Ileum (tissue), 1 donor: ENCODE measurements around a stretch of chr10.

- PRO-cap = no peak
Measured at GRCh38 chr10:119284746-119285487, 77.5 kb downstream of the GRK5 start.

DNA sequence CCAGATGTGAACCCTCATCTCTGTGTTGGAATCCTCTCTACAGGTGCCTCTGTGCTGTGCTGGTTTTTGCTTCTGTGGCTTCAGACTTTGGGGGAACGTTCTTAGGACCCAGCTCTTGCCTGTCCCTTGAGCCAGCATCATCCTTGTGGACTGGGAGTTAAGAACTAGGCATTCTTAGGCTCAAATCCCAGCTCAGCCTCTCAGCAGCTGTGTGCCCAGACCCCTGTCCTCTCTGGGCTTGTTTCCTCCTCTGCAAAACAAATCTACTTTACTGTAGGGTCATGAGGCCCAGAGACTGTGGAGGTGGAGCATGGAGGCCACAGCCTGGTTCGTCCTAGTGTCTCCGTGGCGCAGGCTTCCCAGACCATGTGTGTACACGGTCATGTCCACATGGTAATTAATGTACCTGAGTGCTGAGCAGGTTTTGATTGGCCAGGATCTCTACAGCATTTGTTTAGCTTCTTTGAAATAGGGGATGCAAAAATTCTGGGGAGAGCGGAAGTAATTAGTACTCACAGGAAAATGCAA lies 102.4 kb downstream of the GRK5 start:
- PRO-cap = no peak

DNA sequence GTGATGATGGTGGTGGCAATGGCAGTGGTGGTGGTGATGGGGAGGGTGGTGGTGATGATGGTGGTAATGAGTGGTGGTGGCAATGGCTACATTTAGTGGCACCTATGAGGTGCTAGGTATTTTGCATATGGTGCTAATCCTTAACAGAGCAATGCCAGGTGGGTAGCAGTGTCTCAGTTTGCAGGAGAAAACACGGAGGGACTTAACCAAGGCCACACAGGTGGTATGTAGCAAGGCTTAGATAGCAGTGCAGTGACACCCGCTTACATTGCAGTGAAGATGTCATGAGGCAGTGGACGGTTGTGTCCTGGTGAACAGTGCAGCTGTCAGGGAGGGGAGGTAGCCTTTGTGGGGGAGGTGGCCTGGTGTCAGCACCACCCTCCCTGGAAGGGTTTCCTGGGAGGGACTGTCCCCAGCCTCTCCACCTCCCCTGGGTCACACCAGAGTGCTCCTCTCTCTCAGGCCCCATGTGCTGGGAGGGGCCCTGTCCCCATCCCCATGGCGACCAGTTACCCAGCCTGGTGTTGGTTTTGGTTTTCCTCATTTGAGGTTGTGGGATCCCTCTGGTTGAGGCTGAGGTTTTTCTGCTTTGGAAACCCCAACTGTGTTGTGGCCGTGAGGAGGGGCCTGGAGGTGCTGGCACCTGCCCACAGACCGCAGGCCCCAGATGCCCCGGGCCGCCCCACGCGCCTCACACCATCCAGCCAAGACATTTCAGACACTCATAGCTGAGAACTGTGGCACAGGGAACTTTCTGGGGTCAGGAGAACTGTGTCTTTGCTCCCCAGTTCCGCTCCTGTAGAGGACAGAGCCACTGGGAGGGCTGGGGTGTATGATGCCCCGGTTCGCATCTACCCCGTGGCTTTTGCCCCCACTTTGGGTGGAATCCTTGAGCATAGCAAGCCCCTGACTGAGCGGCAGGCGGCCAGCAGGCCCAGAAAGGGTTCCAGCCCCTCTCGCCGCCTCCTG lies 106.2 kb downstream of the GRK5 start:
- PRO-cap = no peak

DNA sequence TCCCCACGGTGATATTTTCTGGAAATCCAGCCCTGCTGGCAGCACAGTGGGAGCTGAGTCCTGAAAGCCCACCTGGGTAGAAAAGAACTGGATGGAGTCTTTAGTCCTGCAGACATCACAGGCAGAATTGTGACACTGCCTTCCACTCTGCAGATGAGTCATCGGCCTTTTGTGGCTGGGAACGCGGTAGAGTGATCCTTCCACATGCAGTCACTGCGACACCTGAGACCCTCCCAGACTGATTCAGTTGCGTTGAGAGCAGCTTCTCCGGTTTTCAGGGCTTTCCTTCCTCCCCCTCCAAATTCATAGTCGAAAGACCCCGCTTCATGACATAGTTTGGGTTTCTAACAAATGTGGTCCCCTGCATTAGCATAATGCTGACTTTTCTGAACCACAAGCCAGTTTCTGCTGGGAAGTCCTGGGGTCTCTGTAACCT lies 108.2 kb downstream of the GRK5 start:
- PRO-cap = no peak

- PRO-cap = no peak
Measured at GRCh38 chr10:119341007-119341945, 133.9 kb downstream of the GRK5 start.

GRCh38 chr10:119341946-119342454 lies 134.6 kb downstream of the GRK5 start:
- PRO-cap = no peak

- PRO-cap = no peak
Measured at GRCh38 chr10:119346205-119346837, 138.9 kb downstream of the GRK5 start.

GRCh38 chr10:119360610-119361337 lies 153.4 kb downstream of the GRK5 start:
- PRO-cap = no peak

DNA sequence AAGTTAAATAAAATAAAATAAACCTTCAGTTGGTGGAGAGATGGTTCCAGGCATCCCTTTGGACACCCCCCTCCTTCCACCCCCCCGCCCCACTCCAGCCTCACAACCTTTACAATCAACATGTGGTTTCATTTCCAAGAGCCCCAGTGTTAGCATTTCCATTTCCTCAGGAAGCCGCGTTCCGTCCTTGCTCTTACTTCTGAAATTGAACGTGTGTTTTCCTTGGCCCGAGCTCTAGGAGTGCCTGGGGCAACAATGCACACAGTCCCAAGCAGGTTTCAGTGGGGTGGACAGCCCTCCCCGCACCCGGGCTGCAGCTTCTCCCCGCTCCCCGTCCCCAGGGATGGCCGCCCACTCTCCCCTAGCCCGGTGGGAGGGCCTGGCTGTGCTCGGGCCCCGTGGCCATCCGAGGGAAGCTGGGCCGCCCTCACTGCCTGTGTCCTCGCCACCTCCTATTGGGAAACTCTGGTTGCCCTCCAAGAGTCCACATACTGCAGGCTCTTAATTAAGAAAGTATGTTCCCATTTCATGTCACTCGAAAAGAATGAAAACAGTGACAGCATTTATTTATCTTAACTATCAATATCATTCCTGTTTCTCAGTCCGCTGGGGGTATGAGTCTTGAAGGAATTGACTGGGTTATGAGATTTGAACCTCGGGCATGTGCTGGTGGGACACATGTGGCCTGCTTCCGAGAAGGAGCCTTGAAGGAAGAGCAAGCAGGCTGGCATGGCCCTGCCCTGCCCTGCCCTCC lies 163.7 kb downstream of the GRK5 start:
- PRO-cap = no peak

DNA sequence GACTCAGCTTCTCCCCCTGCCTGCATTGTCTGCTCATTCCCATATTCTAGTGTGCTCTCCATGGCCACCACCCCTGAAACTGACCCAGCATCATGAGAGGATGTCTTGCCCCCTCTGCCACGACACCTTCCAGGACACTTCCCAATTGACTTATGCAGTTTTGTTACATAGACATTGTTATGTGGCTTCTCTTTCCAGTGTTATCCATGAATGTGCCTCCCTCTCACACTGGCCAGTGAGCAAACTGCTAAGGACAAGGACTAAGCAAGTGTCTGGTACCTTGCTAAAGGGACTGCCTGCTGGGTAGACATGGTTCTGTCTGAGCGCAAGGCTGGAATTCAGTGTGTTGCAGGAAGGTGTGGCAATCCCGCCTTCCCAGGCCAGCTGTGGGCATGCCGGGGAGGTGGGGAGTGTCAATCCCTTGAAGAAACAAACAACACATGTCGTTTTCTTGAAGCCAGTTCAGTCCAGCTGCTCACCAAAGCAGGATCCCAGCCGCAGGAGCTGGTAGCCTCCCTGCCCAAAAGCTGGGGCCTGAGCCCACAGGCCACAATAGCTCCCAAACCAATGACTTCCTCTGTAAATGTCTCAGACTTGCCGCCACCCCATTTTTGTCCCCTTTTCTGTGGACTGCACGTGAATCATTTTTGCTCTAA lies 167.0 kb downstream of the RGS10 start:
- PRO-cap = no peak

- PRO-cap = no peak
Measured at GRCh38 chr10:119421955-119422504, 120.5 kb downstream of the RGS10 start.

DNA sequence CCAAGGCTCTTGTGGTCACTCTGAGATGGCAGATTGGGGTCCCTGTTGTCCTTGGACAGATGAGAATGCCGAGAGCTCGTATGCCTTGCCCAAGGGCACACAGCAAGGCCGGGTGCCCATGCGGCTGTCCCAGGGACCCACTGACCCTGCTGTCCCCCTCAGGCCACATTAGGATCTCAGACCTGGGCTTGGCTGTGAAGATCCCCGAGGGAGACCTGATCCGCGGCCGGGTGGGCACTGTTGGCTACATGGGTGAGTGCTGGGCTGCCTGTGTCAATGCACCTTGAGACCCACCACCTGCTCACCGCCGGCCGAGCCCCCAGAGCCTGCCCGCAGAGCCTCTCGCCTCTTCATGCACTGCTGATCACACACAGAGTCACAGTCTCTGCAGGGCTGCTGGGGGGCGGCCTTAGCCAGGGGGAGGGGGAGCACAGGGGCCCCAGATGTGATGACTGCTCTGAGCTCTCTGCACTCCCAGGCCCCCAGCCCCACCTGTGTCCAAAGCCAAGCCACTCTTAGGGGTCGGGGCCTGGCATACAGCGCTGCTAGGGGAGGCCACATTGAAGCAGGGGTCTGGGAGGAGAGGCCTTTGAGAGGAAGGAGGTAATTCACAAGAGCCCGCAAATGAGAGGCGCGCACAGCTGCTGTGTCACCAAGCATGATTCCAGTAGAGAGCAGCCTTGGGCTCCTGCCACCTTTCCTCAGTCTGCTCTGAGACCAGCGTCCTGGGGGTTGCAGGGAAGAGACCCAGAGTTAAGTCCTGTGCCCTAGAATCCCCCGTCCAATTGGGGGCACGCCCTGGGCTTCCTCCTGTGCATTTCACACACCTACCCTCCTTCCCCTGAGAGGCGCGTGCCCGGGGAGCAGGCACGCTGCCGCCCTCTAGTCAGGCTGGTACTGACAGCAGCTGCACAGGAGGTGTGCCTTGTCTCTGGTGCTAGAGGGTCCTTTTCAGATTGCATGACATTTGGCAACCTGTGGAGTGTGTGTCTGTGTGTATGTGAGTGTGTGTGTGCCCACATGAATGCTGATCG lies 100.4 kb downstream of the RGS10 start:
- PRO-cap = no peak

GRCh38 chr10:119544348-119544616 lies 1.8 kb upstream of the RGS10 start:
- PRO-cap = no peak

DNA sequence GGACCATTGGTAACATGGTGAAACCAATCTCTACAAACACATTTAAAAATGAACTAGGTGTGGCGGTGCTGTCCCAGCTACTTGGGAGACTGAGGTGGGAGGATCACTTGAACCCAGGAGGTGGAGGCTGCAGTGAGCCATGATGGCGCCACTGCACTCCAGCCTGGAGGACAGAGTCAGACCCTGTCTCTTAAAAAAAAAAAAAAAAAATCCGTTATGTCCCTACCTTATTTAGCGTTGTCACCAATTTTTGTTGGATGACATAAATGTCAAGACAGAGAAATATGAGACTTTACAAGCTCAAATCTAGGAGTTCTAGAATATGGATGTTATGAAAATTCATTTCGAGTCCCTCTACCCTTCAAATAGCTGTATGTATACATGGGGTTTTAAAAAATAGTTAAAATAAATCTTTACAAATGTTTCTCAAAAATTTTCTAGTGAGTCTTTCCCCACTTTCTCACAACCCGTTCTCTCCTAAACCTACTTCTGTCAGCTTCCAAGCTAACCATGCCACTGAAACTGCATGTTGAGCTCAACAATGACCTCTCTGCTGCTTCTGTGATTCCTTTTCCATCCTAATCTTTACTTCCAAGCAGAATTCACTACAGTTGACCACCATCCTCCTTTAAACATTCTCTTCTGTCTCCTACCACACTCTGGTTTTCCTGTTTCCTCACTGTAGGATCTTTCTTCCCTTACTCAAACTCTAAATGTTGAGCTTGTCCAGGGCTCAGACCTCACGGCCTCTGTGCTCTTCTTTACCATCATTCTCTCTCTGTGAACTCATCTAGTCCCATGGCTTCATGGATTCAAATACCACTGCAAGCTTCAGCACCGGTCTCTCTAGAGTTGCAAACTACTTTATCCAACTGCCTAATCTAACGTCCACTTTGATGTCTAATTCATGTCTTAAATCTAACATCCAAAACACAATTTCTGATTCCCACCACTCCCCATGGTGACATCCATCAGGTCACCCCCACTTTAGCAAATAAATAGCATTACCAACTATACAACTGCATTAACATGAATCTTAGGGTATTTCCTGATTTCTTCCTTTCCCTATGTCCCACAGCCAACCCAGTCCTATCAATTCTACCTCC lies 11.2 kb downstream of the TIAL1 start:
- PRO-cap = no peak

DNA sequence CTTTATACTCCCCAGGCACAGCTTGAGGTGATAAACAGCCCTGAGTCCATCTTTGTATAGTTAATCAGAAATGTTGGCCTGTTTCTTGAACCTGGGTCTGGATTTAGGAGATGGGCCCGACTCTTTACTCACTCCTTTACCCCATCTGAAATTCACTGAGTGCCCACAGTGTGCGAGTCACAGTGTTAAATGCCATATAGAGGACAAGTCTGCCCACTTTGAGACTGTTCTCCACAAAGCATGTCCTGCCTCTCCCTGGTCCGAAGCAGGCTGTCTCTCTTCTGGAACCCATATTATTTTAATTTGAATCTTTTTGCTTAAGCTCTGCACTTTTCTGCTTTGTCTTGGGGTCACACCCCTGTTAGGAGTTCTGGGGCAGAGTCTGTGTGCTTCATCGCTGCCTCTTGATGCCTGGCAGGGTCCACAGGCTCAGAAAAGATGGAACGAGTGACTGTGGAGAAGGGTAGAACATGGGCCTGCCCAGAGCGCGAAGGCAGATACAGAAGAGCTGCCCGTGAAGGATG lies 5.9 kb downstream of the BAG3 start:
- PRO-cap = no peak

DNA sequence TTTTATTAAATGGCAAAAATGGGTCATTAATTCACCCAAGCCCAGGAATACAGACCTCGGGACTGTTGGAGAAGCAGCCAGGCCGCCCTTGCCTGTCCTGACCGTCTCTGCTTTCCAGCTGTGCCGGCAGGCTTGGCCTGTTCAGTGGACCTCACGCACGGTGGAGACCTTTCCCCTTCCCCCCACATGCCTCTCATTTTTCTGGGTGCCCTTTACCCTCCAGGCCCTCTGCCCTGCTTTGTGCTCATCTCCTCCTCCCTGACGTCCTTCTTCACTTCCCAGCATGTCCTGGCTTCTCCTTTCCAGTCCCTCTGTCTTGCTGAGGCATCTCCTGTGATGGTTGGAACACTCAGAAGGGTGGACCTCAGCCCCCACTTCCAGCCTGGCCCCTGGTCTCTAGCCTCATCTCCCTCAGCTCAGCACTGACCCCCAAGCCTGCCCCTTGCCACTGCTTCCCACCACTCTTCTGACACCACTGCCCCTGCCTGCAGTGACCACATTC lies 14.8 kb downstream of the BAG3 start:
- PRO-cap = no peak

GRCh38 chr10:119826368-119827443 lies 45.9 kb downstream of the MCMBP start:
- PRO-cap = no peak

DNA sequence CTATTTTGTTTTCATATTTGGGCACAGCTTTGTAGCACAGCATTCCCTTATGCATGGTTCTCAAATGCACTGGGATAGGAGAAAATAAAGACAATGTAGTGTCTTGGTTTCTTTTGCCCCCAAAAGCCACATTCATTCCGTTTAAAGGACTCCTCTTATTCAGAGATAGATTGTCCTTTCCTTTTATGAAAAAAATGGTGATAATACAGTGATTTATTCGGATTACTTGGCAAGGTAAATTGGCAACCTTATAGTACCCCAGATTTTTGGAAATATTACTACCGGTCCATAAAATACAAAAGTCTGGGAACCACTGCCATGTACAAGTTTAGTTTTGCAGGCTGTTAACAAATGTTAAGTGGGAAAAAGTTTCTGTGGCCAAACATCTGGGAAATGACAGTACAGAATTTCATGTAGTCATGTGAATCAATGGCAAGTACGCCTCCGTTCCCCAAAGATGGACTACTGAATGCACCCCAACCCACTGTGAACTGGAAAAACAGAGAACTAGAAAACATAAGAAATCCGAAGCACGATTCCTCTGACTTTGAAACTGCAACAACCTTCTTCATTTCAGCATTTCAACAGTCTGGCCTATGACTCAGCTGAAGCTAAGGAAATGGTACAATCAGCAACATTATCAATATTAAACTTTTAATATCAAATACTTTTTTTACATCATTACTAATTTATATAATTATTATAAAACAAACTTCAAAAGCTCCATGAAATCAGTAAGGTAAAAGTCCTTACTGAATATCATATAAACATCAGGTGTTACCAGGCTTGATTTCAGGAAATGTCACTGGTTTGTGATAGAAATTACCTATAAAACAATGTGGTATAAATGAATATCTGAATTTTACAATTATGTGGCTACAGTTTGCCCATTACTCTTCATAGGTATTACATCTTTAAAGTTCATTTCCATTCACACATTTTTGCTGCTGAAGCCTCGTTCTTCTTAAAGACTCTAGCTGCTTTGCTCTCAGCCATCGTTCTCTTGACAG lies 41.8 kb downstream of the MCMBP start:
- PRO-cap = no peak

- PRO-cap = no peak
Measured at GRCh38 chr10:119847460-119847826, 25.2 kb downstream of the MCMBP start.

- PRO-cap = no peak
Measured at GRCh38 chr10:120980582-120981085, 129.5 kb downstream of the WDR11 start.